Vein endothelial cell (primary cell): ENCODE results near the genes NPHP1 and PSD4.

- CAGE, long polyA plus RNA, result no peak
These were observed at the start of gene NPHP1 for GRCh38 chr2:110204823-110205300. TSS of gene NPHP1 (minus strand) at chr2:110205013.

DNA sequence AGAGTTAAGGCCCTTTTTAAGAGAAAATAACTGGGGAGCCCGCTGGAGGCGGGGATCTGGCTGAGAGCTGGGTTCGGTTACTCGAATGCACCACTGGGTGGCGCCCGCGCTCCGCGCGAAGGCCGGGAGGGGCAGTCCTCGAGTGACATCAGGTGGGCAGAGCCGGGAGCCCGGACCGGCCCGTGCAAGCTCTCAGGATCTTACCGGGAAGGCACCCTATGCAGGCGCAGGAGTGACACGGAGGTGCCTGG is 86.7 kb upstream of the MTLN start:
- CAGE, long polyA plus RNA, result no peak

DNA sequence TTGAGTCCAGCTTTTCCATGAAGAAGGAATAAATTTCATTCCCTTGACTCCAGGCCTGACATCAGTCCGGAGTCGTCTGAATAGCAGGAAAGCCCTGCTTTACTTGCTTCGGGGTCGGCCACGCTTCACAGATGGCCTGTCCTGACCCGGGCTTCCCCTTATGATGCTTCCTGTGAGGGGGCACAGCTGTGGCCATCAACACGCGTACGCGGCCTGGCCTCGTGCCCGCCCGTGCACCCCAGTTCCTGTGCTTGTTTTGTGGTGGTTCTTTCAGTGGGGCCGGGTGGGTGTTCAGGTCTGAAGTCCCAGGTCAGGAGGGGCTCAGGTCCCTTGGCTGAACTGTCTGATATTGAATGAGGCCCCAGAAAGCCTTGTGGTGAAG is 73.7 kb downstream of the ACOXL start:
- CAGE, long polyA plus RNA, result no peak

GRCh38 chr2:110846948-110847523 is 114.7 kb downstream of the ACOXL start:
- CAGE, long polyA plus RNA, result no peak

DNA sequence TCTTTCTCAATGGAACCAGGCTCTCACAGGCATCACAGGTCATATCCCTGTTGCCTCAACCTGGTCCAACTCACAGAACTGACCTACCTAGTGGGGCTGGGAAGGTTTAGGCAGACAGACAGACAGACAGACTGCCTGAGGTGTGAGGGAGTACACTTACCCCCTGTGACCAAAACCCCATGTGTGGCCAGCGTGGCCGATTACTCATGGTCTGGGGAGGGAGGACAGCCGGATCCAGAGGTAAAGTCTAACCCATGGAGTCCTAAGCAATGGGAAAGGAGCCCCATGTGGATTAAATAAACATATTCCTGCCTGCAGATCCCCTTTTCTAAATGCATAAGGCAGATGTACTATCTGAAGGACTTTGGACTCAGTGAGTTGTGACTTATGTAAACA is 58.2 kb downstream of the BCL2L11 start:
- CAGE, long polyA plus RNA, result no peak

DNA sequence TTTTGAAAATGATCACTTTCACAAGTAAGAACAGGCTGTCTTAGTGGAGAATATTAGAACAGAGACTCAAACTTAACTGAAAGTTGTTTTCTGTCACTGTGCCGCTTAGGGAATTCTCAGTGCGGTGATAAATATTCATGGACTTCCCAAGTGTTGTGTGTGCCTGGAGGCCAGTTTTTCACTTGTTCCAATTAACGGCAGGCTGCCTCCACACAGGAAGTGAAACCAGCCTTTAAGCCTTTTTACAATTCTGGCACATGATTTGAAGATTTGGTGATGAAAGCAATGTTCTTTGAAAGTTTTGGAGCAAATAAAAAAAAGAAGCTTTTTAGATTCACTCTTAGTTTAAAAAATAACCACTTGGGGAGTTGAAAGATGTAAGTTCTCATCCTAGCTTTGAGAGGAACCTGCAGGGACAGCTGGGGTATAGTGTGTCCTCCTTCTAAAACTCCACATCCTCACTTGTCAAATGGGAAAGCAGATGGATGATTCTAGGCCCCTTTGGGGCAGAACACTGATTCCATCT is 8.1 kb downstream of the MERTK start:
- CAGE, long polyA plus RNA, result no peak

- CAGE, long polyA plus RNA, result no peak
These were observed 74.9 kb downstream of the MERTK start for GRCh38 chr2:111973036-111973892.

DNA sequence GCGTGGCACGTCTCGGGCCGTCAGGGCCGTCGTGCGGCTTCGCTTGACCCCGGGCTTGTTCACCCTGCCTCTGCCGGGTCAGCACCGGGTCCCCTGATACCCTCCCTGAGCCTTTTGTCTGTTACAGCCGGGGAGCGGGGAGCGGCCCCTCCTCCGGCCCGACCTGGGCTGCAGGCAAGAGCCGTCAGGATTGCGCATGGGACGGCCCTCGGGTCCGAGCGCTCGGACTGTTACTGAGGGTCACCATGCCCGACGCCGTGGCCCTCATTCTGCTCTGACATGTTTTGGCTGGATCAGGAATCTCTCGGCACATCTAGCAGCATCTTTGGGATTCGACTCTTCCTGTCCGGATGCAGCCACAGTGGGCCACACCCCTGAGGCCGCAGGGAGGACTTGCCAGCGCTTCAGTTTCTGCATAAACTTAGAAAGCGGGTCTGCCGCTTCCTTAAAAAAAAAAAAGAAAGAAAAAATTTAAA is 749 bp downstream of the TMEM87B start:
- CAGE, long polyA plus RNA, result no peak

DNA sequence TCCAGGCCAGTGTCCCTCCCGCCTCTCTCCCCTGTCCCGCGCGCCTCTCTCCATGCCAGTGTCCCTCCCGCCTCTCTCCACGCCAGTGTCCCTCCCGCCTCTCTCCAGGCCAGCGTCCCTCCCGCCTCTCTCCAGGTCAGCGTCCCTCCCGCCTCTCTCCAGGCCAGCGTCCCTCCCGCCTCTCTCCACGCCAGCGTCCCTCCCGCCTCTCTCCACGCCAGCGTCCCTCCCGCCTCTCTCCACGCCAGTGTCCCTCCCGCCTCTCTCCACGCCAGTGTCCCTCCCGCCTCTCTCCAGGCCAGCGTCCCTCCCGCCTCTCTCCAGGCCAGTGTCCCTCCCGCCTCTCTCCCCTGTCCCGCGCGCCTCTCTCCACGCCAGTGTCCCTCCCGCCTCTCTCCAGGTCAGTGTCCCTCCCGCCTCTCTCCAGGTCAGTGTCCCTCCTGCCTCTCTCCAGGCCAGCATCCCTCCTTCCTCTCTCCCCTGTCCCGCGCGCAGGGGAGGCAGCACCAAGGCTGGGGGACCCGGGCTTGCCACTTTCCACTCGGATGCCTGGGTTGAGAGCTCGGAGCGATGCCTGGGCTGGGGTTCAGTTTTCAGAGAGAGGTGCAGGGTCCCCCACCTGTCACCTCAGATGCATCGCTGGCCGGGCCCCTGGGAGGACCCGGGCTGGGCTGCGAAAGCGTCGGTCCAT is 1.8 kb downstream of the FBLN7 start:
- CAGE, long polyA plus RNA, result no peak

DNA sequence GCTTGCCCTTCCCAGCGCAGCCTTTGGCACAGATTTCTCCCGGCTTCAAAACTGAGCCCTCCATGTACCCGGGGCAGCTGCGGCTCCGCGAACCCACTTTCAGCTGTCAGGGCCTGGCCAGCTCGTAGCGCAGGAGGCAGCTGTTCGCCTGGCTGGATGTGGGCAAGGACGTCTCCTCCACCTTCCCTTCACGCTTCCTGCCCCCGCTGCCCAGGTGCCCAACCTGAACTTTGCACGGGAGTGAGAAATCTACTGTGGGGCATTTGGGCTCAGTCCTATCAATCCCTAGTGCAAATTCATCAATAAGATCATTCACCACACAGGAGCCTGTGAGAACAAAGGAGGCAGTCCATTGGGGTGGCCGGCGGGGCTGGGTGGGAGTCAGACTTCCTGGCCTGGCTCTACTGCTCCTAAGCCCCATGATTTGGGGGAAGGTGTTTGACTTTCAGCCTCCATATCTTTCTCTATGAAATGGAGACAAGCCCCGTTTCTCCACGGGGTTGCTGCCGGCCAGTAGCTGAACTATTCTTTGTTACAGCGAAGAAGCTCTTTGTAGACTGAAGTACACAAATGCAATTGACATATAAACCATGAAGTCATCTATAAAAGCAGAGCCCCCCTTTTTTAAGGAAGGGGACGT is 17.8 kb downstream of the FBLN7 start:
- CAGE, long polyA plus RNA, result no peak

- CAGE, long polyA plus RNA, result no peak
These were observed 52.2 kb downstream of the FBLN7 start for GRCh38 chr2:112190518-112190717.

- CAGE, long polyA plus RNA, result no peak
These were observed 4.5 kb upstream of the ZC3H8 start for GRCh38 chr2:112259376-112259766.

DNA sequence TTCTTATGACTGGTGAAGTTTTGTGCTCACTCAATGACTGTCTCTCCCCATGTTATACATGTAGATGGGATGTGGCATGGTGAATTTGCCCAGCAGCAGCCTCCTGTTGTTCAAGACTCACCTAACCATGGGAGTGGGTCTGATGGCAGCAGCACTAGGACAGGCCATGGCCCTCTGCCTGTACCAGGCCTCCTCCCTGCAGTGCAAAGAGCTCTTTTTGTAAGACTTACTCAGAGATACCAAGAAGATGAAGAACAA is 49.4 kb downstream of the ZC3H6 start:
- CAGE, long polyA plus RNA, result no peak

GRCh38 chr2:112646537-112647008 is 834 bp downstream of the SLC20A1 start:
- CAGE, long polyA plus RNA, result no peak

DNA sequence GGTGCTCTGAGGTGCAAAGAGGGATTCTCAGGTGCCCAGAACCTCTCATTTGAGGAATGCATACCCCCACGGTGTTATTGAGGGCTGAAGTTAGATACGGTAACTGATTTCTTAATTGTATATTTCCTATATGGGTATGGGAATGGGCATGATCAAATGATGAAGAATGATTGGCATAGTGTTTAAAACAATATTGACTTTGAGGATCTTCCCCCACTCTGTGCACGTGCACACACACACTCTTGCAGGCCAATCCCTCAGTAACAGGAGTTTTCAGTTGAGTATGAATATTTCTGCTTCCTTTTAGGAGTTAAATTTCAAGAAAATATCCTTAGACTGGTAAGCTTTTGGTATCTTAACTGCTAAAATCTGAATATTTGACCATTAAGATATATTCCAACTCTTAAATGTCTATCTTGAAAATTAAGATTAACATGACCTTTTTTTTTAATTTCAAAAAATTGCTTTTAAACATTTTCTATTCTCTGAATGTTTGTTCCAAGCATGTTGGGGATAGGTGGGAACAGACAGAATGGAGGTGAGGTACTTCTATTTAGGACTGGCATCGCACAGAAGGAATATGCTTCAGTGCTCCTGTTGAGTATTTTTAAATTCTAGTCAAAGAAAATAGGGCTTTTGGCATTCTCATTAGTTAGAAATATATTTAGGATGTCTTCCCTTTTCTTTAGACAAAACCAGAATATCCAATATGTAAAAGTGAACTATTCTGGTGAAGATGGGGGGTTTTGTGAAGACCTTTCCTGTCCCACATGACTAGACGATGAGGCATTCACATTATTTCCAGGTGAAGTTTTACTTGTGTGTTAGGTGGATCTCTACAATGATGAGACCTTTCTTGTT is 3.6 kb downstream of the SLC20A1 start:
- CAGE, long polyA plus RNA, result no peak

- CAGE, long polyA plus RNA, result no peak
These were observed 9.2 kb downstream of the IL1F10 start for GRCh38 chr2:113076953-113077450.

DNA sequence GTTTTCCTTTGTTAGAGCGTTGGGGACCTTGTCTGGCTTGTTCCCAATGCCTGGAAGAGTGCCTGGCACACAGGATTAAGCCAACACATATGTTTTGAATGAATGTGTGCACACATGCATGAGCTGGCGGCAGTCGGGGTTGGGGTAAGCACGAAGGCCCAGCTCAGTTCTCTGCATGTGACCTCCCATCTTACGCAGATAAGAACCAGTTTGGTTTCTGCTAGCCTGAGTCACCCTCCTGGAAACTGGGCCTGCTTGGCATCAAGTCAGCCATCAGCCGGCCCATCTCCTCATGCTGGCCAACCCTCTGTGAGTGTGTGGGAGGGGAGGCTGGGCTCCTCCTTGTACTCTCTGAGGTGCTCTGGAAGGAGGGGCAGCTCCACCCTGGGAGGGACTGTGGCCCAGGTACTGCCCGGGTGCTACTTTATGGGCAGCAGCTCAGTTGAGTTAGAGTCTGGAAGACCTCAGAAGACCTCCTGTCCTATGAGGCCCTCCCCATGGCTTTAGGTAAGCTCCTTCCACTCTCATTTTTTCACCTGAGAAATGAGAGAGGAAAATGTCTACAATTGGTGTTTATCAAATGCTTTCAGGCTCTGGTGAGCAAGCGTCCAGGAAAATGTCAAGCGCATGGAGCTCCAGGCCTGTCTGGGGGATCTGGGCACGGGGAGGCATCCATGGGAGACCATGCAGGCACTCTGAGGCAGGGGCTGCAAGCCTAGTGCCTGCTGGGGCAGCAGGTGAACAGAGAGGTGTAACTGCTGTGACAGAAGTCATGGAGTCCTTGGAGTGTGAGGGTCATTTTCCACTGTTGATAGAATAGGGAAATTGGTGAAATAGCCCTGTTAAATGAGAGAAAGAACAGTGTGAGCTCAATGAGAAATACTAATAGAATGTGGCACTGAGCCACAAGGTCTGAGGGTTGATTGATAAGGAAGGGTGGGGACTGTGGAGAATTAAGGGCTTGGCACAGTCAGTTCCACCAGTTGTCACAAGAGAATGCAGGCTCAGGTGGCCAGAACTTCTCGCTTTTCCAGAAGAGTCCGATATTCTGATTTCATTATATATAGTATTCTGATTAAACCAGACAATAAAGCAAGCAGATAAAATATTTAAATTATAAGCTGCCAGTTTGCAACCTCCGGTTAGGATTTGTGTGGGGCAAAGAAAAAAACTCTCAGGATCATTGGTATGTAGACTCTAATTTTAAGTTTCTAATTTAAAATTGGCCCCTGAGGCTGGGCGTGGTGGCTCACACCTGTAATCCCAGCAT is 9.4 kb upstream of the IL1RN start:
- CAGE, long polyA plus RNA, result no peak

- CAGE, long polyA plus RNA, result no peak
These were observed 16.6 kb upstream of the PSD4 start for GRCh38 chr2:113156783-113157919.

DNA sequence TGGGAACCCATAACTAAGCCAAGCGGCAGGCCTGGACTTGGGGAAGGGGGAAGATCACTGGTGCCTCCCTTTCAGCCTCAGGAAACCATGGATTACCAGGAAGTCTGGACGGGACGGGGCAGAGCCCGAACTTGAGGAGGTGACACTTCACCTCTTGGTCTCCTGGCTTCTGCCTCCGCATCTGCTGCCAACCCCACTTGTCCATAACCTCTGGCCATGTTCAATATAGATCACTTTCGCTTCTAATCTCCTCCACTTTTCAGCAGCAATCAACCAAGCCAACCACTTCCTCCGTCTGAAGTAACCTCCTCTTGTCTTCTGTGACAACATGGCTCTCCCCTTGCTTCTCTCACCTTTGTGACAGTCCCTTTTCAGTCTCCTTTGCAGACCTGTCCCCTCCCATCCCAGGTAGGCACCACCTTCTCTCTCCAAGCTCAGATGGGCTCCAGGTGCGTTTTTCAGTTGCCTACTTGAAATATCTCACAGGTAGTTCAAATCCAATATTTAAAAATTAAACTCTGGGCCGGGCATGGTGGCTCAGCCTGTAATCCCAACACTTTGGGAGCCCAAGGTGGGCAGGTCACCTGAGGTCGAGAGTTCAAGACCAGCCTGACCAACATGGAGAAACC is 4.8 kb upstream of the PSD4 start:
- CAGE, long polyA plus RNA, result no peak

GRCh38 chr2:113173327-113174356 is at the start of gene PSD4:
TSS of gene PSD4 (plus strand) at chr2:113173971.
- CAGE, long polyA plus RNA, result no peak